CD14-positive monocyte (primary cell): Measurements from ENCODE around the genes SPOUT1 and CRAT.

- CAGE, long polyA plus RNA = no peak
Observed at GRCh38 chr9:128732879-128733789, 9.2 kb upstream of the ZDHHC12 start.

GRCh38 chr9:128829673-128830479 is at the start of gene SPOUT1:
SPOUT1 (minus strand) TSS chr9:128829794.
- CAGE, long polyA plus RNA = no peak

DNA sequence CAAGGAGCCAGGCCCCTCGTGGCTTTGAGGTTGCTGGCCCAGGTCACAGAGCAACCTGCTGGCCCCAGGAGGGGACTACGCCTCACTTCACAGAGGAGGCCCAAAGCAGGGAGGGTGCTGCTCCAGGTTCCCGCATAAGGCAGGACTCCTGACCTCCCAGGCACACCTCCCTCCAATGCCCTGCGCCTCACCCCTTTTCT is 18.1 kb downstream of the KYAT1 start:
- CAGE, long polyA plus RNA = no peak

DNA sequence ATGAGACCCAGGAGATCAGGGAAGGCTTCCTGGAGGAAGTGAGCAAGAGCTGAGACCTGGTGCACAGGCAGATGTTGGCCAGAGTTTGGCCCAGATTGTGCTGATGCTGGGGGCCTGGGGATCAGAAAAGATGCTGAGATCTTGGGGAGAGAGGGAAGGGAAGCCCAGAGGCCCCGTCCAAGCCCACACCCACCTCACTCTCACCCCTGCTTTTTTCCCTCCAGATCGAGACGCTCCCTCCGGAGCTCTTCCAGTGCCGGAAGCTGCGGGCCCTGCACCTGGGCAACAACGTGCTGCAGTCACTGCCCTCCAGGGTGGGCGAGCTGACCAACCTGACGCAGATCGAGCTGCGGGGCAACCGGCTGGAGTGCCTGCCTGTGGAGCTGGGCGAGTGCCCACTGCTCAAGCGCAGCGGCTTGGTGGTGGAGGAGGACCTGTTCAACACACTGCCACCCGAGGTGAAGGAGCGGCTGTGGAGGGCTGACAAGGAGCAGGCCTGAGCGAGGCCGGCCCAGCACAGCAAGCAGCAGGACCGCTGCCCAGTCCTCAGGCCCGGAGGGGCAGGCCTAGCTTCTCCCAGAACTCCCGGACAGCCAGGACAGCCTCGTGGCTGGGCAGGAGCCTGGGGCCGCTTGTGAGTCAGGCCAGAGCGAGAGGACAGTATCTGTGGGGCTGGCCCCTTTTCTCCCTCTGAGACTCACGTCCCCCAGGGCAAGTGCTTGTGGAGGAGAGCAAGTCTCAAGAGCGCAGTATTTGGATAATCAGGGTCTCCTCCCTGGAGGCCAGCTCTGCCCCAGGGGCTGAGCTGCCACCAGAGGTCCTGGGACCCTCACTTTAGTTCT is 4.7 kb upstream of the PHYHD1 start:
- CAGE, long polyA plus RNA = no peak

DNA sequence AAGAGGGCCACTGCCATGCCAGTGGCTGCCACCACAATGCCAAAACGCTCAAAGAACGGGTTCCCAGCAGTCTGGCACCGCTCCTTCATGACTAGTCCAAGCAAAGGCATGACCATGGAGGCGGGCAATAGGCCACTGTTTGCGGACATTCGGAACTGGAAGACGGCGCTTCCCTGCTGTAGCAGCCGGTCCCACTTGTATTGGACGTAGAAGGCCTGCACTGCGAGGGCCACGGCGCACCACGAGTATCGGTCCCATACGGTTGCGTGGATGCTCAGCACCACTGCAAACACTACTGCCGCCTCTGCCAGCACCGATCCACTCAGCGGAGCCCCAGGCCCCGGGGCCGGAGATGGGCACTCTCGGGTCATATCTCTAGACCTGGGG is 477 bp downstream of the DOLK start:
- CAGE, long polyA plus RNA = no peak

- CAGE, long polyA plus RNA = no peak
Observed at GRCh38 chr9:129052544-129053071, 16.2 kb downstream of the MIGA2 start.

- CAGE, long polyA plus RNA = no peak
Observed at GRCh38 chr9:129069793-129070340, 11.0 kb upstream of the DOLPP1 start.

- CAGE, long polyA plus RNA = no peak
Observed at GRCh38 chr9:129084086-129084561, 3.2 kb downstream of the DOLPP1 start.

GRCh38 chr9:129110256-129110831 is at the start of gene CRAT:
CRAT (minus strand) TSS chr9:129110793.
- CAGE, long polyA plus RNA = no peak

DNA sequence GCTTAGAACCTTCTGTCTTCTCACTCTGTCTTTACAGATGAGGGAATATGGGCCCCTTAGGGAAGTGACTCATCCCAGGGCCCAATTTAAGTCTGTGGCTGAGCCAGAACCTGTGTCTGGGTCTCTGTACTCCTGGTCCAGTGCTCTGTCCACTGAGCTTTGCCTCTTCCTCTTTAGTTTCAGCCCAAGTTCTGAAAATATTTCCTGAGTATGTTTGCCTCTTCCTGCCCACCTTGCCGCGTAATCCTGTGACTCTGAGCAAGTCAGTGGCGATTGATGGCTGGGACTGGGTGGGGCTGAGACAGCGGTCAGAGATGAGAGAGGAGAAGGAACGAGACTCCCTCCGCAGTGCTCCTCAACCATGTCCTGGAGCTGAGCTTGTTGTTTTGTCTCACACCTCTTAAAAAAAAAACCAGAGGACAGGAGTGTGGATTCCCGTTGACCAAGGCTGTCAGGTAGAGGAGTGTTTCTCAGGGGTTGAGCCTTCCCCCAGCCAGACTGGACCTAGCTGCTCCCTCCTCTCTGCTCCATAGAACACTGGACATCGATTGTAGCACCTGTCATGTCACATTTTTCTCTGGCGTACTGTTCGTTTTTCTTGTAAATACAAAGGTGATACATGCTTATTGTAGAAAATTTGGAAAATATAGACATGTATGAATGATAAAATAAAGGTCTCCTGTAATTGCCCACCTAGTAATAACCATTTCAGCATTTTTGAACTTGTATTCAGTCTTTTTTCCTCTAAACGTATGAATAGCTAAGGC is 7.6 kb downstream of the IER5L start:
- CAGE, long polyA plus RNA = no peak

- CAGE, long polyA plus RNA = no peak
Observed at GRCh38 chr9:129198171-129199332, 20.5 kb upstream of the IER5L start.

DNA sequence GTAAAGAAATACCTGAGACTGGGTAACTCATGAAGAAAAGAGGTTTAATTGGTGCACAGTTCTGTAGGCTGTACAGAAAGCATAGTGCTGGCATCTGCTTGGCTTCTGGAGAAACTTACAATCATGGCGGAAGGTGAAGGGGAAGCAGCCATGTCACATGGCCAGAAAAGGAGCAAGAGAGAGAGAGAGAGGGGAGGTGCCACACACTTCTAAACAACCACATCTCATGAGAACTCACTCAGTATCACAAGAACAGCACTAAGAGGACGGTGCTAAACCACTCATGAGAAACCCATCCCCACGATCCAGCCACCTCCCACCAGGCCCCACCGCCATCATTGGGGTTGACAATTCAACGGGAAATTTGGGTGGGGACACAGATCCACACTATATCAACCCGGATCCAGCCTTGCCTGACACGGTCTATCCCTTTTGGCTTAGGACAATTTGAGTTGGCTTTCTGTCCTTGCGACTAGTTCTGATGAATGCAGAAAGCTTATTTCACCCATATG is 28.9 kb upstream of the IER5L start:
- CAGE, long polyA plus RNA = no peak

- CAGE, long polyA plus RNA = no peak
Observed at GRCh38 chr9:129242520-129243477, 64.7 kb upstream of the IER5L start.

GRCh38 chr9:129282273-129283150 is 104.5 kb upstream of the IER5L start:
- CAGE, long polyA plus RNA = start-site peak on the plus strand at chr9:129282445-129282516, 349 and 380 reads in 2 replicates

DNA sequence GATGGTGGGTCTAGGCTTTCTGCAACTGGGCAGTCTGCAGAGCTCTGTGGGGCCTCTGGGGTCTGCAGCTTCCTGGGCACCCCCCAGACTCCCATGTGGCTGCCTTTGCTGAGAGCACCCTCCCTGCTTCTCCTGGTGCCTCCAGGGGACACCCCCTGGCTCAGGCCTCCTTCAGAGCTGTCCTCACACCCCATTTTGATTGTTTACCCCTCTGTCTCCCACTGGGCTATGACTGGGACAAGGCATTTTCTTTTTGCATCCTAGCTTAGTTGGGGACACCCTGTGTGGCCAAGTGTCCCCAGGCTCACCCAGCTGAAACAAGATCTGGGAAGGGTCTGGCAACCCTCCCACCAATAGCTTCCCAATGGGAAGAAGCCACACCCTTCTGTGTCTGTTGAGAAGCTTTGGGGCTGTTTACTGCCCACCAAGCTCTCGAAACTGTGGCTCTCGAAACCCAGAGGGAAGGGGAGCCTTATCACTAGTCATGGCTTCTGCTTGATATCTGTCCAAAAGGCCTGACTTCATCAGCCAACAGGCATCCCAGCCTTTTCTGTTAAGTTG is 204.4 kb upstream of the IER5L start:
- CAGE, long polyA plus RNA = no peak

- CAGE, long polyA plus RNA = no peak
Observed at GRCh38 chr9:129412460-129412910, 208.4 kb downstream of the C9orf50 start.

- CAGE, long polyA plus RNA = no peak
Observed at GRCh38 chr9:129416076-129416681, 204.7 kb downstream of the C9orf50 start.

DNA sequence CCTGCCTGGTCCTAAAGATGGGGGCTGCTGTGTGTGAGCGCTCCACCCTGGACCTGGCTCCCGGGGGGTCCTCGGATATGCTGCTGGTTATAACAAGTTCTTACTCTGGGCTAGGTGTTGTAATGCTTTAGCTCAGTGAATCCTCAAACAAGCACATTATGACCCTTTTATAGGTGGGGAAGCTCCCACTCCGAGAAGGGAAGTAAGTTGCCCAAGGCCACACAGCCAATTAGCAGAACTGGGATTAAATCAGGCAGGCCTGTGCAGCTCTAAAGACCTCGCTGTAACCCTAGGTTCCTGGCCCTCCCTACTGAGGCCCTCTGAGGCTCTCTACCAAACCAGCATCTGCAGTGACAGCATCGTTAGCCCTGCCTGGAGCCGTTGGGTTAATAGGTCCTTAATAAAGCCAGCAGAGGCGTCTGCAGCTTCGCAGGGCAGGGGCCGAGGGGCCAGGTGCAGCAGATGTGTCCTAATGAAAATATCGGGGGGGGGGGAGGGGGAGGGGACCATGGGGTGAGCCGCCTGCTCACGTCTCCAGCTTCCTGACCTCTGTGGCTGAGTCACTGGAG is 204.1 kb downstream of the C9orf50 start:
- CAGE, long polyA plus RNA = no peak

DNA sequence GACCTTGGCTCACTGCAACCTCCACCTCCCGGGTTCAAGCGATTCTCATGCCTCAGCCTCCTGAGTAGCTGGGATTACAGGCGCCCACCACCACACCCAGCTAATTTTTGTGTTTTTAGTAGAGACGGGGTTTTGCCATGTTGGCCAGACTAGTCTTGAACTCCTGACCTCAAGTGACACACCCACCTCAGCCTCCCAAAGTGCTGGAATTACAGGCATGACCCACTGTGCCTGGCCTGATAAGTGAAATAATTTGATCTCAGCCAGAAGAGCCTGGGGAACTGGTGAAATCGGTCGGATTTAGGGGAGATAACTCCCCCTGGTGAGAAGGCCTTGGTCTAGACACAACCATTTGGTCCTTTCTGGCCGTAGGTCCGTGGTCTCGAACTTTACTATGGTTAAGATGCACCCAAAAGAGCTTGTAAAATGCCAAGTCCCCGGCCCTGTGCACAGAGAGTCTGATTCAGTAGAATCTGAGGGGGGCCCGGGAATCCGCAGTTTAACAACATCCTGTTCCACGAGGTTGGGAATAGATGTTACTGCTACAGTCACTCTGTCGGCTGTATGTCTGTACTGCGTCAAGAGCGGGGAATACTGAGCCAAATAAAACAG is 140.8 kb downstream of the C9orf50 start:
- CAGE, long polyA plus RNA = no peak

DNA sequence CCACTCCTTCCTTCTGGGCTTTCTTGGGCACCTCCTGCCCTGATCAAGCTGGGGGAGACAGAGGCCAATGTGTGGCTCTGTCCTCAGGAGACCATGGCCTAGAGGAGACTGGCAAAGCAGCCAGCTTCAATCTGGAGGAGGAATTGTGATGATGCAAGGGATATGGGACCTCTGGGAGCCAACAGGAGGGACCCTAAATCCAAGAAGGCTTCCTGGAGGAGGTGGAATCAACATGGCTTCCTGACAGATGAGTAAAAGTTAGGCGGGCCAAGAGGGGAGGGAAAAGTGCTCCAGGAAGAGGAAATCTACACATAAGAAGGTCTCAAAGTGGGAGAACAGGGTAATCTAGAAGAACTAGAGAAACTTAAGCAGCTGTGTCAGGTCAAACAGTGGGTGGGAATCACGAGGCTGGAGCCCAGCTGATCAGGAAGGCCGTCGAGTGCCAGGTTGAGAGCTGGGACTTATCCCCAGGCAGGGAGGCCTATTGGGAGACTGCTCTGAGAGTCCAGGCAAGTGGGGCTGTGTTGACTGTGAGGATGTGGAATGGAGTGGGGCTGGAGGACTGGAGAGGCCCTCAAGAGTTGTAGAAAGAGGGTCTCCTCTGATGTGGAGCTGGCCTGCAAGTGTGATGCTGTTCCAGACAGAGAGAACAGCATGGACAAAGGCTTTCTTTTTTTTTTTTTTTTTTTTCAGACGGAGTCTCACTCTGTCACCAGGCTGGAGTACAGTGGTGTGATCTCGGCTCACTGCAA is 119.0 kb downstream of the C9orf50 start:
- CAGE, long polyA plus RNA = no peak